Brain (tissue), 1 donor: ENCODE measurements around a stretch of chr7.

- RRBS: no CpG with 5 or more reads among the region's 6 CpGs
Measured at GRCh38 chr7:134804330-134805060, 25.1 kb downstream of the CALD1 start.

GRCh38 chr7:134828484-134828939 is 49.1 kb downstream of the CALD1 start:
- RRBS: no CpG with 5 or more reads among the region's 2 CpGs

GRCh38 chr7:134866439-134867143 is 87.2 kb downstream of the CALD1 start:
- RRBS: no CpG with 5 or more reads among the region's 8 CpGs

DNA sequence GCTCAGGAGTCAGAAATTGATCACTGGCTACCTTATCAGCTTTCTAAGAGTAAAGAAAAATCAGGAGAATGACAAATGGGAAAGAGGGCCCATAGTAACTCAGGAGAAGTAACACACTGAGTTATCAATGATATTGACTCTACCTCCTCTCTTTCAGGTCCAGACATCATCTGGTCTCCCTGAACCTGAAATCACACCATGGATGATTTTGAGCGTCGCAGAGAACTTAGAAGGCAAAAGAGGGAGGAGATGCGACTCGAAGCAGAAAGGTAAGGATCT is 88.0 kb downstream of the CALD1 start:
- RRBS: no CpG with 5 or more reads among the region's 4 CpGs

GRCh38 chr7:134892780-134893325 is 93.5 kb upstream of the AGBL3 start:
- RRBS: no CpG with 5 or more reads among the region's 4 CpGs

DNA sequence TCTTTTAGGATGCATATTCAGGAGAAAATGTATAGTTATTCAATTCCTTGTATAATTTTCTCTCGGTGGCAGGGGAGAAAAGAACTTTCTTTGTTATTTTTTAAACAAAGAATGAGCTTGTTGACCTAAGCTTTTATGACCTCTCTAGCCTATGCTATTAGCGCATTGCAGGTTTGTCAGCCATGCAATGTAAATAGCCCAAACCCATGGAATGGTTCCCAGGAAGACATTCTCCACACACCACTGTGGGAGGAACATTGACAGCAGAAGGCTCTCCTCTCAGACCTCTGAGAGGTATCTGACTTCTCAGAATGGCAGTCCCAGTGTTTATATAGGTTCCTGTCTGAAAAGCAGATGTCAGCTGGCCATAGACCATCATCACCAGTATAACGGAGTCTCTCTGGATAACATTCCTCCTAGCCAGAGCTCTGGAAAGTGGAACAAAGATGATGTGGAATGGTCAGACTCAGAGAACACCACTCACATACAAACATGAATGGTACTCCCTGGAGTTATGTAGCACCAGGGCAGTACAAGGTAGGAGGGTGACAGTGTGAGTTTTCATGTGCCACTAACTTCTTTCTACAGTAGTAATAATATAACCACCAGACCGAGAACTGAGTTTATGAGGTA is 19.5 kb upstream of the AGBL3 start:
- RRBS: no CpG with 5 or more reads among the region's 4 CpGs

DNA sequence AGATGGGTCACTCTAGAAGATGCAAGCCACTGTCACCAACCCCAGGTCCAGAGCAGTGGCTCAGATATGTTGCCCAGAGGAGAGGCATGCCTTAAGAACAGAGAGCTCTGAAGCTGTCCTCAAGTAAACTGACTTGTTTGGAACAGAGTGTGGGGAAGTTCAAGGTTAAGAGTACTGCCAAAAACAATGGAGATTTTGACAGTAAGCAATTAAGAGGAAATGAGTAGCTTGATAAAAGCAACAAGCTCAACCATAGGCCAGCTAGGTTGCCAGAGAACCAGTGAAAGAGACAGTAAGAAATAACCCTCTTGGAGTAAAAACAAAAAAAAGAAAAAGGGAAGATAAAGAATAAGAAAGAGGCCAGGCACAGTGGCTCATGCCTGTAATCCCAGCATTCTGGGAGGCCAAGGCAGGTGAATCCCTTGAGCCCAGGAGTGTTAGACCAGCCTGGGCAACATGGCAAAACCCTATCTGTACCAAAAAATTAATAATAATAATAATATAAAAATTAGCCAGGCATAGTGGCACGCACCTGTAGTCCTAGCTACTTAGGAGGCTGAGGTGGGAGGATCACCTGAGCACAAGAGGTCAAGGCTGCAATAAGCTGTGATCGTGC is 3.5 kb upstream of the TMEM140 start:
- RRBS: no CpG with 5 or more reads among the region's 2 CpGs

GRCh38 chr7:135168764-135169520 is 1.6 kb downstream of the CYREN start:
- RRBS: 90% methylated on average over 2 of the region's 12 CpGs

DNA sequence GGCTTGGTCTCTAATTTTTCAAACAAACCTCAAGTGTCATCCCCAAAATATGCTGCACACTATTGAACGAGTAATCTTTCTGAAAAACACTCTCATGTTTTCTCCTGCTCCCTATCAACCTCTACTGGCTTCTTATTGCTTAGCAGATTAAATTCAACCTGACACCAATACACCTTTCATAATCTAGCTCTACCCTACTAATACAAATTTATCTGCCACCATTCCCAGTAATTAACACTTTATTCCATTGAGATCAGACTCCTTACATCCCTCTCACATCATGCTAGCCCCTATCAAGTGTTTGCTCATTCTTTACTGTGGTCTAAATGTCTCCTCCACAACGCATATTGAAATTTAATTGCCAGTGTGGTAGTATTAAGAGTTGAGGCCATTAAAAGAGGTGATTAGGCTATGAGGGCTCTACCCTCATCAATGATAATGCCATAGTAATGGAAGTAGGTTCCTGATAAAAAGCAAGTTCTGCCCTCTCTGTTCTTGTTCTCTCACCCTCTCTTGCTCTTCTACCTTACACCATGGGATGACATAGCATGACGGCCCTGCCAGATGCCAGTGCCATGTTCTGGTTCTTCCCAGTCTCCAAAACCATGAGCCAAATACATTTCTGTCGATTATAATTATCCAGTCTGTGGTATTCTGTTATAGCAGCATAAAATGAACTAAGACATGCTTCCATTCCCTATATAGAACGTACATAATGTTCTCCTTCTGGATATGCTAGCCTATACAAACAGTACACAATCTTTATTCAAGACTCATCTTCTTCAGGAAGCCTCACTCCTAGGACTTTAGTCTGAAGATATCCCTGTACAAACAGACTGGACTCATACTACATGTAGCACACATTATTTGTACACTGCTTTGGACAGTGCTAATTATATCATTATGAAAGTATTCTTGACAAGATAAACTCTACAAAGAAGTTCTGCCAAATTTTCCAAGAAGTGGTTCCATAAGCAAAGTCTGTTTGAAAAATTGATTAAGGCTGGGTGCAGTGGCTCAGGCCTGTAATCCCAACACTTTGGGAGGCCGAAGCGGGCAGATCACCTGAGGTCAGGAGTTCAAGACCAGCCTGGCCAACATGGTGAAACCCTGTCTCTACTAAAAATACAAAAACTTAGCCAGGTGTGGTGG is 8.0 kb downstream of the CNOT4 start:
- RRBS: no CpG with 5 or more reads among the region's 7 CpGs

GRCh38 chr7:135510744-135511298 is 919 bp upstream of the CNOT4 start:
- RRBS: no CpG with 5 or more reads among the region's 15 CpGs

DNA sequence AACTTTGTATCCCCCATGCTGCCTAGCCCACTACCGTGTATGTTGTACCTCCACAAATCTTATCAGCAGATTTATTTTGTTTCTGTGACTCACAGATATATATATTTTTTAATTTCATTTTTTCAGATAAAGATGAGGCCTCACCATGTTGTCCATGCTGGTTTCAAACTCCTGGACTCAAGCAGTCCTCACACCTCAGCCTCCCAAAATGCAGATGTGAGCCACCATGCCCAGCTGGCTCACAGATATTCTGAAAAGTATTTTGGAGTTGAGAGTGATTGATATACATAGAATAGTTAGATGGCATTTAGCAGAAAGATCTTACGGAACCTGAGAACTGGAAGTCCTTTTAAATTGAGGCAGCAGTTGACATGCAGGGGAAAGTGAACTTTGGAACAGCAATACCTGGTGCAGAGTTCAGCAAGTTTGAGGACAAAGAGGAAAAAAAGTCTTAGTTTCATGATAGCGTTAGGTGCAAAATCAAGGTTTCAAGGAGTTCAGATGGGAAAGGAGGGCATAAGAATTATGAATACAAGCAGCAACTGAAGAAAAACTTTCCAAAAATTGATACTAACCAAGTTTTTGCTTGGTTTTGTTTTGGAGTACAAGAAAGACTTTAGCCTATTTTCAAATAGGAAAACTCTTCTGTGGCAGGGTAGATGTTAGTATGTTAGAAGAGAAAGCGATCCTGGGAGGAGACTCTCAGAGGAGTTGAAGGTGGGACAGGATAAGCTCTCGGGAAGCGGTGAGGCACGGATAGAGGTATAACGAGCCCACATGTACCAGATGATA is 28.1 kb upstream of the STMP1 start:
- RRBS: no CpG with 5 or more reads among the region's 8 CpGs

DNA sequence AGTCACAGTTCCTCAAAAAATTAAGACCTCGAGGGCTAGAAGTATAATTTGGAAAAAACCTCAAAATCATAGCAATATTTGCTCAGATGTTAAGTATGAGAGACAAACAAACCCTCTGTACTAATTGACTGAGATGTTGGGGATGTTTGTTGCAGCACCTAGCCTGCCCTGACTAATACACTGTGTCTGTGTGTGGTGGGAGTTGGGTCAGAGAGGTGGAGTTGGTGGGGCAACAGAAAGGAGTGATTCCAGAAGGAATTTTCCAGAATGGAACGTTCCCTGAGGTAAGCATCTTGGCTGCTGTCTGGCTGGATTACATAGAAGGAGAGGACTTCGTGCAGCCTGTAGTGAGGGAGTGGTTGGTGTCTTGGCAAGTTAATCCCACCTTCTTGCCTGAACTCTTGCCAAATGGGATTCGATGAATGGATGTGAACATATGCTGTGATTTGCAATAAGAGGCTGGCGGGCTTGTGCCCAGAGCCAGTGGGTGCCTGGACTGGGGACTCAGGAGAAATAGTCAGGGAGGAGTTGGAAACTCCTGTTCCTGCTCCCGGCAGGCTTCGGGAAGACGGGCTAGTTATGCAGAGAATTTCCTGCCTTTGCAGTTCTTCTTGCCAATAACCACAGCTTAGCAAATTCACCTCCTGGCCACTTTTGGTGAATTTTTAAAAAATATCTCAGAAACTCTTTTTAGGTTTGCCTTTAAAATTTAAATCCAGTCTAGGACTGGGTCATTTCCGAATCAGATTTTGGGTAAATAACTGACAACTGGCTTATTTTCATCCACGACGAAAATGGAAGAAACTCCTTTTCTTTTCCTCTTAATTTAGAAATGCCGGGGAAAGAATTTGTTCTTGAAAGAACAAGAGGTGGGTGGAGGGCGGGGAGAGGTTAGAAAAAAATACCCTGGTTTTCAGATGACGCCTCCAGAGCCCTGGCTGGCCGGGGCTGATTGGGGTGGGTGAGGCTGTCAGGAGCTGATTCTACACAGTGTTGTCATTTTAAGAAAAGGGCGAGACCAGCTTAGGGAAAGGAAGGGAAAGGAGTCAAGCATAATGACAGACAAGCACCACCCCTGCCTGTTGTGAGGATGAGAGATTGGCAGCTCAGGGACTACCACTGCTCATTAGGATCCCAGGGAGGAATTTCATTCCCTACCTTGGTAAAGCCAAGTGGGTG is 9.5 kb upstream of the FAM180A start:
- RRBS: 11% methylated on average over 3 of the region's 16 CpGs

GRCh38 chr7:135927116-135927685 is 50.0 kb downstream of the MTPN start:
- RRBS: no CpG with 5 or more reads among the region's 3 CpGs

GRCh38 chr7:137513518-137514177 is 170.1 kb upstream of the PTN start:
- RRBS: no CpG with 5 or more reads among the region's 14 CpGs

- RRBS: no CpG with 5 or more reads among the region's 2 CpGs
Measured at GRCh38 chr7:137874091-137874505, 27.3 kb upstream of the DGKI start.

DNA sequence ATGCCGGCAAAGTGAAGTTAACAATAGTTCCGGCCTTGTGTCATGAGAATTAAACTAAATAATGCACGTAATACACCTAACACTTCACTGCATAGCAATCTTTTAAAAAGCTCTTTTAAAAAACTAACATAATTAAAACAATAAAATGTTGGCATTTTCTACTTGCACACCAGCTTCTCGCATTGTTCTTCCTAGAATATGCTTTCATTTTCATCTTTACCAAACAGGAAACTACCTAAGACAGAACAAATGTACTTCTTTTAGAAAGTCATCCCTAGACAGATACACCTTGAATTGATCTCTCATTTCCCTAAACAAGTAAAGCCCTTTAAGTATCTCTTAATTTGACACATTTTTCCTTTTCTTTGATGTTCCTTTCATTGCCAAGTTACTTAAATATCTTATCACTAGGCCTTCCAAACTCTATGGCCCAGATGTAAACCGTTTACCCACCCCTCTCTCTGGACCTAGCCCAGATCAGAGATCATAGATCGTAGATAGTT is 66.7 kb downstream of the CREB3L2 start:
- RRBS: no CpG with 5 or more reads among the region's 6 CpGs

GRCh38 chr7:137955477-137955977 is 46.4 kb downstream of the CREB3L2 start:
- RRBS: no CpG with 5 or more reads among the region's 5 CpGs

- RRBS: no CpG with 5 or more reads among the region's 4 CpGs
Measured at GRCh38 chr7:138161379-138161951, 85.2 kb downstream of the AKR1D1 start.

DNA sequence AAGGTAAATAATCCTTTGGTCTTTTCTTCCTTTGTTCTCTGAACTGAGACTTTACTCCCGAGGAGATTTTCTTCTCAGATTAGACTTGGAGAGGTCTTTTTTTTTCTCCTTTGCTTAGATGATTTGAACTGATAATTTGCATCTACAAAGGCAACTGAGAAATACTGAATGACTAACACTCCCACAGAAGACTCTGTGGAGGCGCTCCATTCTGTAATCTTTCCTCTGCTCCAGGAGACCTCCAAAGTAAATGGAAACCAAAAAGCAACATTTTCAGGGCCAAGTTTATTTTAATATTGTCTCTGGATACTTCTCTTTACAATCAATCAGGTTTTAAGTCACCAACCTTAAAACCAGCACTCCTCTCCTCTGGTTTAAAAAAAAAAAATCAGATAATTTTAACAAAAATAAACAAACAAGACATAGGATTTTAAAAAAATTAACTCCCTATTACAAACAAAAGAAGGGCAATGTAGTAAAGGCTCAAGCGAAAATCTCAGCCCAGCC is 93.4 kb downstream of the AKR1D1 start:
- RRBS: no CpG with 5 or more reads among the region's 3 CpGs